HT1080 (cell line): ENCODE data around the genes TERB1, CBFB and HSF4.

DNA sequence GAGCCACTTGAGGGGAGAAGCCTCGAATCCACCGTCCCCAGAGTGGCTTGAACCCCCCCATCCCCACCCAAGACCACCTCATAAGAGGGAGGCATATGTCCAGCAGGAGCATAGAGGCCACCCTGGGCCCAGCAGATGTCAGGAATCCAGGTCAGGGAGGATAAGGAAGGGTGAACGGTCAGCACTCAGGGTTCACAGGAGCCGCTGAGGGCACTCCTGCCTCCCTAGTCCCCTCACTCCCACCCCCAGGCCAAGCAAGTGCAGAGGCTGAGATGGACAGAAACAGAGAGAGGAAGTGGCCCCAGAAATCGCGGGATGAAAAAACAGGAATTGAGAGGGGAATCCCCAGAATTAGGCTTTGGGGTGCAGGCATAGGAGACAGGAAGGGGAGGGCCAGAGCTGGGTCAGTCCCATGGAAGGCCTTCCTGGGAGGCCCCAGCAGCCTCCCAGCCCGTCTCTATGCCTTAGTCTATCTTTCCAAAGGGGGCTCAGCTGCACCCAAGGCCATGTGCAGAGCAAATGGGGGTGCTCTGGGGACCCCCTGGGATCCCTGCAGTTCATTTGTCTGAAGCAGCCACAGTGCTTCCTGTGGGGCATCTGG lies 1.6 kb downstream of the CMTM3 start:
RAMPAGE:
- cytosol, long total RNA, result no peak
- long total RNA, result no peak
- nucleus, long total RNA, result no peak

GRCh38 chr16:66650856-66651282 lies 45.7 kb downstream of the CMTM4 start:
RAMPAGE:
- cytosol, long total RNA, result no peak
- long total RNA, result no peak
- nucleus, long total RNA, result no peak

GRCh38 chr16:66801506-66801868 lies at the start of gene TERB1:
Gene TERB1, minus strand, starts transcription at chr16:66801584.
RAMPAGE:
- cytosol, long total RNA, result no peak
- long total RNA, result no peak
- nucleus, long total RNA, result no peak

GRCh38 chr16:66911042-66911347 lies 7.7 kb downstream of the CDH16 start:
RAMPAGE:
- cytosol, long total RNA, result no peak
- long total RNA, result no peak
- nucleus, long total RNA, result no peak

GRCh38 chr16:66919886-66920395 lies 1.3 kb upstream of the CDH16 start:
RAMPAGE:
- cytosol, long total RNA, result no peak
- long total RNA, result no peak
- nucleus, long total RNA, result no peak

DNA sequence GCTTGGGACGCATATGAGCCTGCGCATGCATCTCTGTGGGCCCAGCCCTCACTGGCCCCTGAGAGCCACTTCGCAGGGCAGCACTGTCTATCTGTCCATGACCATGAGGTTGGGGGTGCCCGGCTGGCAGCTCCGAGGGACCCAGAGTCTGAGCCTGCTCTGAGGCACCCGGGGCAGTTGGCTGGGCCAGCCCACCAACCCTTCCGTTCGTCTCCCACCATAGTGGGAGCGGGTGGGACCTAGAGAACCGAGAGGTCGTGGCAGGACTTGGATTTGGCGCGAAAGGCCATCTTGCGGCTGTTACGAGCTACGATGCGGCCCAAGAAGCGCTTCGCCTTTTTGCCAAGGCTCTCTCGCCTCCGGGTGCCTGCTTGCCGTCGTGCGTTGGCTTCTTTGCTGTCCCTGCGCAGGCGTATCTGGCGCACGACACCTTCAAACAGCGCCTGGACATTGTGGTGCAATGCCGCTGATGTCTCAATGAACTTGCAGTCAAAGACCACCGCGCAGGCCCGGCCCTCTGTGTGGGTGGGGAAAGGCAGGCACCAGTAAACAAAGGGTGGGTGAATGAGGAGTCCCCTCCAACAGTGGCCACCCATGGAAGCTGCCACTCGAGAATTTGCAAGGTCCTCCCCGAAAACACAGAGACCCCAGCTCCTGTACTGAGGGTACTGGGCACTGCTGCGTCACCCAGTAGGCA lies 3.3 kb upstream of the CDH16 start:
RAMPAGE:
- cytosol, long total RNA, result no peak
- long total RNA, result no peak
- nucleus, long total RNA, result no peak

RAMPAGE:
- cytosol, long total RNA, result no peak
- long total RNA, result no peak
- nucleus, long total RNA, result no peak
These were observed 1.6 kb upstream of the RRAD start for GRCh38 chr16:66926805-66927531.

RAMPAGE:
- cytosol, long total RNA, result no peak
- long total RNA, result no peak
- nucleus, long total RNA, result no peak
These were observed 12.5 kb upstream of the CES3 start for GRCh38 chr16:66948045-66949394.

RAMPAGE:
- cytosol, long total RNA, result no peak
- long total RNA, result no peak
- nucleus, long total RNA, result no peak
These were observed 11.4 kb upstream of the CES3 start for GRCh38 chr16:66949395-66950343.

GRCh38 chr16:67028376-67029568 lies at the start of gene CBFB:
Gene CBFB, plus strand, starts transcription at chr16:67029149.
RAMPAGE:
- cytosol, long total RNA, result start-site peak on the plus strand at chr16:67029346-67029396, 25 and 20 reads in 2 replicates
- long total RNA, result no peak
- nucleus, long total RNA, result no peak

DNA sequence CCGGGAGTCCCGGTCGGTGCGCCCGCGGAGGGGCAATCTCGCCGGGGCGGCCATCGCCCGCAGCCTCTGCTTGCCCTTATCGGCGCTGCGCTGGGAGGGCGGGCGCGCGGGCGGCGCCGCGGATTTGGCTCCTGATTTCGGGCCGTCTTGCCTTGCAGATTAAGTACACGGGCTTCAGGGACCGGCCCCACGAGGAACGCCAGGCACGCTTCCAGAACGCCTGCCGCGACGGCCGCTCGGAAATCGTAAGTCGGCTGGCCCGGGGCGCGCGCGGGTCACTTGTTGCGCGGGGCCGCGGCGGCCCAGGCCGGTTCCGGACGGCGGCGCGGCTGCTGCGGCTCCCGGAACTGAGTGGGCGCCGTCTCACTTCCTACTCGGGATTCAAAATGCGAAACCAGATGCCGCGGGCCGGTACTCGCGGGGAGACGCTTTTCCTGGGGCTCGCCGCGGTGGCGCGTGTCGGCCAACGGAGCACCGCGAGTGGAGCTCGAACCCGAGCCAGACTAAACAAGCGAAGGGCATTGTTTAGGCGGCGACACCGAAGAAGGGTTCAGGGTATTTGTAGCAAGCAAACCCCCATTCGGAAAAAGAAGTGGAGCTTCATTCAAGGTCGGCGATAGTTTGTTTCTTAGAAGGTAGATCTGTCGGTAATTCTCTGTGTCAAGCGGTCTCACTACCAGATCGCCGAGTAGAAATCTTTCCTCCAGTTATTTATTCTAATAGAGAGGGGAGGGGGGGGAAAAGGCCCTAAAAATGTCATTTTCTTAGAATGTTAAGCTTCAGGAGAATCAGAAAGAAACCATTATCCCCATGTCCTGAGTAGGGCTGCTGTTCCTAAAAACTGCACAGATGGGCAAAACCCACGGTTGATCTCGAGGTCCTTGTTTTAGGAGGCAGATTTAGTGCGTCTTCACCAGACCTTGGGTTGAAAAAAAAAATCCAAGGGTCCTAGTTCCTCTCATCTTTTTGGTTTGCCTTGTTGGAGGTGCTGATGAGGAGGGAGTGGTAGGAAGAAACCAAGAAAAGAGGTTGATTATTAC lies 940 bp downstream of the CBFB start:
RAMPAGE:
- cytosol, long total RNA, result no peak
- long total RNA, result no peak
- nucleus, long total RNA, result no peak

DNA sequence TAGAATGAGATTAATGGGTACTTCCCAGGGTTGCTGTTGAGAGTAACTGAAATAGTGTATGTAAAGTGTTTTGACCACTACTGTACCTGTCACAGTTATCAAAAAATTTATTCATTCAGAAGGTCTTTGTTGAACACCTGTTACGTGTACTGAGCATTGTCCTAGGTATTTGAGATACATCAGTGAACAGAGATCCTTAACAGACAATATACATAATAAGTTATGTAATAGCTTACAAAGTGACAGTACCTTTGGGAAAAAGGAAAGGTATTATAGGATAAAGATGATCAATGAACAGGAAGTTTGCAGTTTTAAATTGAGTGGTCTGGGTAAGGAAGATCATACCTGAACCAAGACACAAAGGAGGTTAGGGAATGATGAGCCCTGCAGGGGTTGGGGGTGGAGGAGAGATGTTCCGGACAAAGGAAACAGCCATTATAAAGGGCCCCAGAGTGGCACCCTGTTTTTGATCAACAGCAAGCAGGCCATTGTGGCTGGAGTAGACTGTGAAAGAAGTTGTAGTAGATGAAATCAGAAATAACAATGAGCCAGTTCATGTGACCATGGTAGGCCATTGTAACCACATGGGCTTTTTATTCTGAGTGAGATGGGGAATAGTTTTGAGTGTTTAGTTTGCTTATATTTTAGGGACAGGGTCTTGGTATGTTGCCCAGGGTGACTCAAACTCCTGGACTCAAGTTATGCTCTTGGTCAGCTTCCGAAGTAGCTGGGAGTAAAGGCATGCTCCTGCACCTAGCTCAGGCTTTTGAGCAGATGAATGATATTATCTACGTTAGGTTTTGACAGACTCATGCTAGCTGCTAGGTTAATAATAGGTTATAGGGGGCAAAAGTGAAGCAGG lies 11.8 kb downstream of the CBFB start:
RAMPAGE:
- cytosol, long total RNA, result no peak
- long total RNA, result no peak
- nucleus, long total RNA, result no peak

DNA sequence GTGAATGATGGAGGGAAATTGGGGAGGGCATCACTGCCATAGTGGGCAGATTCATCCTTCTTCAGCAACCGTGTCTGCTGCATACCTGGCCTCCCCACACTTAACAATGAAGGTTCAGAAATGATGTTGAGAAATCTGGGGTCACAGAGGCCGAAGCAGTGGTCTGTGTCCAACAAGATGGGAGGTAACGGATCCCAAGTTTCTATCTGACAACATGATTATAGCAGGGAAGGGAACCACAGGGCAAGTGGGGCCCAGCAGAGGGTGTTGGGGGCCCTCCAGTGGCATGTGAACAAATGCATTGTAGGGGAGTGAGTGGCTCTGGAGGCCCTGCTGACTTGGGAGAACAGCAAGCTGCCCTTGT lies 4.4 kb downstream of the B3GNT9 start:
RAMPAGE:
- cytosol, long total RNA, result no peak
- long total RNA, result no peak
- nucleus, long total RNA, result no peak

DNA sequence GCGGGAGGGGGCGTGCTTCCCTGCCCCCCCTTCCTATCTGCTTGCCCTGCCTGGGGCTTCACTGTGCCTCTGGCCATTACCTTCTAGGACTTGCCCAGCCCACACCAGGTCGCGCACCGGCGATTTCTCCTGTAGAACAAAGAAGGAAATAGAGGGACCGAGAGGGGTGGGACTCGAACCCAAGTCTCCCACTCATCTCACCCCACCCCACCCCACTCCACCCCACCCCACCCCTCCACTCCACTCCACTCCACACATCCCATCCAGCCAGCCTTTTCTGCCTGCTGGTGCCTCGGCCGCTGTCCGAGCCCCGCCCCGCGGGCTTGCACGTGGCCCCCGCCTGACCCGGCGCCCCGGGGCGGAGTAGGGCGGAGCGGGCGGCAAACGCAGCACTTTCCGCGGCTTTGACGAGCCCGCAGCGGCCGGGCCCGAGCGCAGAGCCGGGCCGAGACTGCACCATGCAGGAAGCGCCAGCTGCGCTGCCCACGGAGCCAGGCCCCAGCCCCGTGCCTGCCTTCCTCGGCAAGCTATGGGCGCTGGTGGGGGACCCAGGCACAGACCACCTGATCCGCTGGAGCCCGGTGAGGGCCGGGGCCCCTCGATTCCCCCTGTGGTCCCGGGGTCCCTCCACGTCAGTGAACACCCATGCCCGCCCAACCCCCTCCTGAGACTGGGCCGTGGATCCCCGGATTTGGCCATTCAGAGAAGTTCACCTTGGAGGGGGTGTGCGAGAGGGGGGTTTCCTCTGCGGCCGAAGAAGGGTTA lies at the start of gene HSF4:
Gene HSF4, plus strand, starts transcription at position 392 of the 765 bp plus-strand sequence.
RAMPAGE:
- cytosol, long total RNA, result no peak
- long total RNA, result no peak
- nucleus, long total RNA, result no peak

GRCh38 chr16:67182880-67183633 lies 706 bp downstream of the MATCAP1 start:
RAMPAGE:
- cytosol, long total RNA, result no peak
- long total RNA, result no peak
- nucleus, long total RNA, result no peak

RAMPAGE:
- cytosol, long total RNA, result no peak
- long total RNA, result no peak
- nucleus, long total RNA, result no peak
These were observed 824 bp downstream of the E2F4 start for GRCh38 chr16:67192582-67193376.

DNA sequence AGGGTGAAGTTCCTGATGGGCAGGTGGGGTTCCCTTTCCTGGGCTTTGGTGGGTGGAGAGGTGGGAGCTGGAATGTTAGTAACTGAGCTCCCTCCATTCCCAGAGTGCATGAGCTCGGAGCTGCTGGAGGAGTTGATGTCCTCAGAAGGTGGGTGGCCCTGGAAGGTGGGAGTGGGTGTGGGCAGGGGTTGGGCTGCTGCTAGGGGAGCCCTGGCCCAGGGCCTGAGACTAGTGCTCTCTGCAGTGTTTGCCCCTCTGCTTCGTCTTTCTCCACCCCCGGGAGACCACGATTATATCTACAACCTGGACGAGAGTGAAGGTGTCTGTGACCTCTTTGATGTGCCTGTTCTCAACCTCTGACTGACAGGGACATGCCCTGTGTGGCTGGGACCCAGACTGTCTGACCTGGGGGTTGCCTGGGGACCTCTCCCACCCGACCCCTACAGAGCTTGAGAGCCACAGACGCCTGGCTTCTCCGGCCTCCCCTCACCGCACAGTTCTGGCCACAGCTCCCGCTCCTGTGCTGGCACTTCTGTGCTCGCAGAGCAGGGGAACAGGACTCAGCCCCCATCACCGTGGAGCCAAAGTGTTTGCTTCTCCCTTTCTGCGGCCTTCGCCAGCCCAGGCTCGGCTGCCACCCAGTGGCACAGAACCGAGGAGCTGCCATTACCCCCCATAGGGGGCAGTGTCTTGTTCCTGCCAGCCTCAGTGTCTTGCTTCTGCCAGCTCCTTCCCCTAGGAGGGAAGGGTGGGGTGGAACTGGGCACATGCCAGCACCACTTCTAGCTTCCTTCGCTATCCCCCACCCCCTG lies 961 bp upstream of the ELMO3 start:
RAMPAGE:
- cytosol, long total RNA, result no peak
- long total RNA, result no peak
- nucleus, long total RNA, result no peak

DNA sequence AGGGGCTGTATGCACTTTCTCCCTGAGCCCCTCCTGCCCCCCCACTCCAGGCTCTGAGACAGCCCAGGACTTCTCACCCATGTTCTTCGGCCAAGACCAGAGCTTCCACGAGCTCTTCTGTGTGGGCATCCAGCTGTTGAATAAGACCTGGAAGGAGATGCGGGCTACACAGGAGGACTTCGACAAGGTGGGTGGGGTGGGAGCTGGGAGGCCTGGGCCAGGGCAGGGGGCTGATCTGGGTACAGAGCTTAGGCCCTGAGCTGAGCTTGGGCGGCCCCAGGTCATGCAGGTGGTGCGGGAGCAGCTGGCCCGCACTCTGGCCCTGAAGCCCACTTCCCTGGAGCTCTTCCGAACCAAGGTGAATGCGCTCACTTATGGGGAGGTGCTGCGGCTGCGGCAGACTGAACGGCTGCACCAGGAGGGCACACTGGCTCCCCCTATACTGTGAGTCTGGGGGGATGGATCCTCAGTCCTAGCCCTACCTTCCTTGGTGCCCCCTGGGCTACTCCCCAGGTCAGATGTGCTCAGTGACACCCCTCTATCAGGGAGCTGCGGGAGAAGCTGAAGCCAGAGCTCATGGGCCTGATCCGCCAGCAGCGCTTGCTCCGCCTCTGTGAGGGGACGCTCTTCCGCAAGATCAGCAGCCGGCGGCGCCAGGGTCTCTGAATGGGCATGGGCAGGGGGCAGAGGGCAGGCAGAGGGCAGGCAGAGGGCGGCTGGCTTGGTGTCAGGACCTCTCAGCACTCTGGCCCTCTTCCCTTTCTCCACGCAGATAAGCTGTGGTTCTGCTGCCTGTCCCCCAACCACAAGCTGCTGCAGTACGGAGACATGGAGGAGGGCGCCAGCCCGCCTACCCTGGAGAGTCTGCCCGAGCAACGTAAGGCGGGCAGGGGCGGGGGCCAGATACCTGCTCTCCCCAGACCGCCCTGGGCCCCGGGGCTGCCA lies 3.7 kb downstream of the ELMO3 start:
RAMPAGE:
- cytosol, long total RNA, result no peak
- long total RNA, result no peak
- nucleus, long total RNA, result no peak

DNA sequence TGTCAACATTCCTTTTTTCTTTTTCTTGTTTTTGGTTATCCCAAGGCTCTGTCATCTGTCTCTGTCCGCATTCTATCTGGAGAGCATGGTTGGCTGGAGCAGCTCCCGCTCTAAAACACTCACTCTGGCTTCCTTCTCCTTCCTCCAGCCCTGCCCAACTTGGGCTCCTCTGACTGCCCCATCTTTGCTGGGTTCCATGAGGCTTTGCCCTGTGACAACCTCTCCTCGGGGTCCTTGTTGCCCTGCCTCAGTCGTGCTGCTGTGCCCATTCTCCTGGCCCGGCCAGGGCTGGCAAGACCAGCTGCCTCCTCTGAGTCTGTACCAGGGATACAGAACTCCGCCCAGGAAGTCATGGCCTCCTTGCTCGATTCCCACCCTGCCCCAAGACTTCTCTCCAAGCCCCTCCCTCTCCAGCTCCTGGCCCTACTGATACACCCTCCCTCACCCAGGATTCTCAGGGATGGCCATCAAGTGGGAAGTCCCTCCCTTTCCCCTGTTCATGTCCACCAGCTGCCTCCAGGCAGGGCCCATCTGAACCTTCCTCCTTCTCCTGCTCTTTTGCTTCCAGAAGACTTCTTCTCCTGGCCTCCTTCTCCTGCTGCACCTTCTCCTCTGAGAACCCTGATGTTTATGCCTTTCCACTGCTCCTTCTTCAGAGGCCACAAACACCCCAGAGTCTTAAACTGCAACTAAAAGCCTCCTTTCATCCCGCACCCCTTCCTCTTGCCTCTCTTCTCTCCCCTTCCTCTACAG lies 11.2 kb upstream of the TMEM208 start:
RAMPAGE:
- cytosol, long total RNA, result no peak
- long total RNA, result no peak
- nucleus, long total RNA, result no peak

RAMPAGE:
- cytosol, long total RNA, result no peak
- long total RNA, result start-site peak on the plus strand at chr16:67278131-67278190, 9 reads
- nucleus, long total RNA, result no peak
These were observed 1.4 kb upstream of the PLEKHG4 start for GRCh38 chr16:67277876-67278379.